Gastroesophageal sphincter (tissue), 4 donors: ENCODE measurements around a stretch of chr14.

GRCh38 chr14:53670812-53671156 is 285.8 kb downstream of the BMP4 start:
- PRO-cap = no peak
- RAMPAGE, long total RNA, 4 experiments = no peak in any of the 4 experiments

DNA sequence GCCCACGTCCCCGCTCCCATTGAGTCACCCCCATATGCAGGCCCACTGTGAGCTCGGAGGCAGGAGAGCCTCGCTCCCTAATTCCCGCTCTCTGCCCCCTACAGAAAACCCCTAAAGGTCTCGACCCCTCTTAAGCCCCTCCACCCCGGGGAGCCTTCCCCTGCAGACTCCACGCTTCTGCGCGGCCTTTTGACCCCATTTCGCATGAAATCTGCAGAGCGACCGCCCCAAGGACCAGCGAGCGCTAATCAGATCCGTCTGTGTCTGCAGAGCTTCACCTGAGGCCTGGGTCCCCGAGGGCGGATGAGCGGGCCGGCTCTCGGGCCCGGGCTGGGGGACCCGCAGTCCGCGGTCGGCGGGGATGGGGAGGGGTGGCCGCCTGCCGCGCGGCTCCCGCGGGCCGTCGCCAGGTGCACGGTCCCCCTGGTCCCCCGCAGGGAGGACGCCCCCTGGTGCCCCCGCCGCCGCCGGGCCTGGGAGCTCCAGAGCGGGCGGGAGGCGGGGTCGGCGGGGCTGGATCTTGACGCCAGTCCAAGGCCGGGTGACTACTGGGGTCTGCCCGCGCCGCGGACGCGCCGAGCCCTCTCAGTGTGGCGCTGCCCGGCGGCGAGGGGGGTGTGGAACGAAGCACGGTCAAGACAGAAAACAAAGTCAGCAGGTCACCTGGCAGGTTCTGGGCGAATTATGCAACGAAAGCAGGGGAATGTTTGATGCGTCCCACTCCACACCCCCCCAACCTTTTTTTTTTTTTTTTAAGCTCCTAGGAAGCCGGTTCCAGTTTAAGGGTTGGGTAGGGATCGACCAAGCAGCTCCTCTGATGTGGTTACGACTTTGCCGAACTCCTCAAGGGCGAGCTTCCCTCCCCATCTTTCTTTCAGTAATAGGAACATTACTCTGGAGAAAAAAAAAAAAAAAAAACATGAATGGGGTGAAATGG is 9.9 kb downstream of the BMP4 start:
- PRO-cap = no peak
- RAMPAGE, long total RNA, 4 experiments = no peak in any of the 4 experiments

GRCh38 chr14:54364566-54365481 is 32.0 kb upstream of the CDKN3 start:
- PRO-cap = no peak
- RAMPAGE, long total RNA, 4 experiments = no peak in any of the 4 experiments

- PRO-cap = no peak
- RAMPAGE, long total RNA, 4 experiments = no peak in any of the 4 experiments
These were observed 541 bp downstream of the CDKN3 start for GRCh38 chr14:54397329-54397767.

GRCh38 chr14:54556493-54557064 is 10.3 kb upstream of the SAMD4A start:
- PRO-cap = no peak
- RAMPAGE, long total RNA, 4 experiments = no peak in any of the 4 experiments

GRCh38 chr14:54574141-54574543 is 7.2 kb downstream of the SAMD4A start:
- PRO-cap = no peak
- RAMPAGE, long total RNA, 4 experiments = no peak in any of the 4 experiments

- PRO-cap = no peak
- RAMPAGE, long total RNA, 4 experiments = no peak in any of the 4 experiments
These were observed 60.2 kb downstream of the SAMD4A start for GRCh38 chr14:54627145-54627550.

DNA sequence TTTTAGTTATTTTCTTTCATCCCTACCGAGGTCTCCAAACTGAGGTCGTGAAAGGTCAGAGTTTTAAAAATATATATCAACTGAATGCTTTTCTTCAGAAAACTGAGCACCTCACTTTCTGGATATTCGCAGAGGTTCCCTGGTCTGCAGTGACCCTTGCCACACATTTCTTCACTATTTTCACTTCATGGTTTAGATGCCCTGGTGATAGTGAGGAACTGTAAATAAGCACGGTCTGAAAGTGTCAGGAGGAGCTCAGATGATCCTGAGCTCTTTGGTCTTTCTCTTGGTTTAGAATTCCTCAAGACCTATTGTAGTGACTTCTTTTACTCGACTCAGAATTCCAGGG is 83.9 kb downstream of the SAMD4A start:
- PRO-cap = no peak
- RAMPAGE, long total RNA, 4 experiments = no peak in any of the 4 experiments

DNA sequence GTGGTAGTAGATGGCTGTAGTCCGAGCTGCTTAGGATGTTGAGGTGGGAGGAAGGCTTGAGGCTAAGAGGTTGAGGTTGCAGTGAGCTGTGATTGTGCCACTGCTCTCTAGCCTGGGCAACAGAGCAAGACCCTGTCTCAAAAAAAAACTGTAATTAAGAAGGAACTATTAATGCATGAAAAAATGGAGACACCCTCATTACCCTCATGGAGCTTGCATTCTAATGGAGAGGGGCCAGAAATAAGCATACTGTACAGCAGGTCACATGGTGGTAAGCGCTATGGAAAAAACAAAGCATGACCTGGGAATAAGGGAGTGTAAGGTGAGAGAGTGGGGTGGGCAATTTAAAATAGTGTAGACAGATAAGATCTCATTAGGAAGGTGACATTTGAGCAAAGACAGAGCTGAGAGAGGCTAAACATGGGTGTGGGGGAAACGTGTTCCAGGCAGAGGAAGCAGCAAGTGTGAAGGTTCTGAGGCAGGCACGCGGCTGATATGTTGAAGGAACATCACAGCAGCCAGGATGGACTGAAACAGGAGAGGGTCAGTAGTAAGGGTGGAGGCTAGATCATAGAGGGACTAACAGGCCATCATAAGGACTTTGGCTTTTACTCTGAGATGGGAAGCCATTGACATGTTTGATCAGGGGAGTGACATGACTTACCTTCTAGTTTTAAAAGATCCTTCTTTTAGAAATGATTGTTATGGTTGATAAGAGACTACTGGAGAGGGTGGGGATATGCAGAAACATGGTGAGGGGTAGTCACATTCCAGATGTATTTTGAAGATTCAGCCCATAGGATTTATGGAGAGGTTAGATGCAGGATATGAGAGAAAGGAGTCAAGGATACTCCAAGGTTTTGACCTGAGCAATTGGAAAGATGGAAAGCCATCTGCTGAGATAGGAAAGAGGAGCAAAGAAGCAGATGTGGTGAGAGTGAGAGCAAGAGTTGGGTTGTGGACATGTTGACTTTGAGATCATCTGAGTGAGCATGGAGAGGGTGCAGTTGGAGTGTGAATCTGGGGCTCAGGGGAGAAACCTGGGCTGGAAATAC is 126.9 kb downstream of the SAMD4A start:
- PRO-cap = no peak
- RAMPAGE, long total RNA, 4 experiments = no peak in any of the 4 experiments

DNA sequence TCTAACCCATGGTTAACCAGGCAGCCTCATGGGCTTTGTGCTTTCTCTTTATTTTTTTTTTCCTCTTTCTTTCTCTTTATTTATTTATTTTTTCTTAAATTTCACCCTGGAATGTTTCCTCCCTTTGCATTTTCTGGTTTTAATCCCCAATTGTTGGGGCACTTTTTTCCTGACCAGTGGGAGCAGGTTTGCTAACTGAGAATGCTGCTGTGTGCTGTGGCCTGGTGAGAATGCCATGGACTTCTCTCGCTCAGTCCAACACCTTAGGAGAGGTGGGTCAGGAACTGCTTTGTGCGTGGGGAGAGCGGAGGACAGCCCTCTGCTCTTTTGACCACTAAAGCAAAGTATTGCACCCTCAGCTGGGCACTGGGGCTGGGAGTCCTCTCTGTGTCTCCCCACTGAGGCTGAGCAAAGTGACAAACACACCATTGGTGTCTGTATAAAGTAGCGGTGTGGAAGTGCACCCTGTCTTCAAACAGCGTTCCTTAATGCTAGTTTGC is 136.1 kb downstream of the SAMD4A start:
- PRO-cap = no peak
- RAMPAGE, long total RNA, 4 experiments = no peak in any of the 4 experiments

- PRO-cap = no peak
- RAMPAGE, long total RNA, 4 experiments = no peak in any of the 4 experiments
These were observed 7.6 kb downstream of the GCH1 start for GRCh38 chr14:54894900-54895582.

- PRO-cap = no peak
- RAMPAGE, long total RNA, 4 experiments = no peak in any of the 4 experiments
These were observed 469 bp downstream of the WDHD1 start for GRCh38 chr14:55026342-55026917.

- PRO-cap = no peak
- RAMPAGE, long total RNA, 4 experiments = no peak in any of the 4 experiments
These were observed 8.1 kb downstream of the MAPK1IP1L start for GRCh38 chr14:55059528-55059898.

- PRO-cap = no peak
- RAMPAGE, long total RNA, 4 experiments = no peak in any of the 4 experiments
These were observed 1.4 kb upstream of the LGALS3 start for GRCh38 chr14:55127726-55127952.

DNA sequence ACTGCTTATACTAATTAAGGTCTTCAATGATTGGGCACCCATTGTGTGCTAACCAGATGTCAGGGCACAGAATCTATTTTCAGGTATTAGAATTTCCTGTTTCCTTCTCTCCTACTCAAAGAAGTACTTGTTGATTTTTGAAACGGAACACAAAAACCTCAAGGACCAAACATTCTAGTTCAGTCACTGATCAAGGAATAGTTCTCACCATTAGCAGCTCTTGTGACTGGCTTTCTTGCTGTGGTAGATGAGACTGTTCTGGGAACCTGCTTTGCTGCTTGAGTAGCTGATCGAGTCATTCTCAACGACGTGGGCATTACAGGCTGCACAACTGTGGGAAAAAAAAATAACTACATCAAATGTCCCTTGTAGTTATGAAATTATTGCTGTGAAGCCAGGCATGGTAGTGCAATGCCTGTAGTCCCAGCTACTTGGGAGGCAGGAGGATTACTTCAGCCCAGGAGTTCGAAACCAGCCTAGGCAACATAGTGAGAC is 10.9 kb downstream of the DLGAP5 start:
- PRO-cap = no peak
- RAMPAGE, long total RNA, 4 experiments = no peak in any of the 4 experiments

- PRO-cap = no peak
- RAMPAGE, long total RNA, 4 experiments = no peak in any of the 4 experiments
These were observed 21.2 kb upstream of the DLGAP5 start for GRCh38 chr14:55212541-55212966.

- PRO-cap = no peak
- RAMPAGE, long total RNA, 4 experiments = no peak in any of the 4 experiments
These were observed 59.0 kb downstream of the FBXO34 start for GRCh38 chr14:55330211-55330556.

- PRO-cap = no peak
- RAMPAGE, long total RNA, 4 experiments = no peak in any of the 4 experiments
These were observed 61.1 kb downstream of the ATG14 start for GRCh38 chr14:55350354-55351144.

DNA sequence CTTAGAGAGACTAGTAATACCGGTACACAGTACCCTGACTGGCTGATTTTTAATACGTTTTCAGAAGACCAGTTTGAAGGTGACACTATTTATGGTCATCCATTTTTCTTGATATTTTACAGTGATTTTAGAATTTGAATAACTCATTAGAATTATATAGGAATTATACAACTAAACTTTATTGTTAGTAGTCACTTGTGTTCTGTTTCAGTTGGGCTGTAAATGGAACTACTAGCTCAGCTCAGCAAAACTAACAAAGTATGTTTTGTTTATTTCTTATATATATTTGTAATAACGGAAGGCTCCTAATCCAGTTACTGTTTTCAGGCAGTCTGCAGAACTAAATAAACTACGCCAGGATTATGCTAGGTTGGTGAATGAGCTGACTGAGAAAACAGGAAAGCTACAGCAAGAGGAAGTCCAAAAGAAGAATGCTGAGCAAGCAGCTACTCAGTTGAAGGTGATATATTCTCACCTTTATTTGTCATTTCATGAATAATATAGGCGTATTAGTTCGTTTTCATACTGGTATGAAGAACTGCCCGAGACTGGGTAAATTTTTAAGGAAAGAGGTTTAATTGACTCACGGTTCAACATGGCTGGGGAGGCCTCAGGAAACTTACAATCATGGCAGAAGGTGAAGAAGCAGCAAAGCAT is 54.3 kb downstream of the KTN1 start:
- PRO-cap = no peak
- RAMPAGE, long total RNA, 4 experiments = start-site peak on the plus strand in 1 of 4 experiments, centred at position 364 of the sequence, 159 reads per replicate

GRCh38 chr14:55661404-55661813 is 81.4 kb downstream of the KTN1 start:
- PRO-cap = no peak
- RAMPAGE, long total RNA, 4 experiments = no peak in any of the 4 experiments